MCF 10A (cell line): ENCODE measurements around the genes PRDM1 and ATG5.

DNA sequence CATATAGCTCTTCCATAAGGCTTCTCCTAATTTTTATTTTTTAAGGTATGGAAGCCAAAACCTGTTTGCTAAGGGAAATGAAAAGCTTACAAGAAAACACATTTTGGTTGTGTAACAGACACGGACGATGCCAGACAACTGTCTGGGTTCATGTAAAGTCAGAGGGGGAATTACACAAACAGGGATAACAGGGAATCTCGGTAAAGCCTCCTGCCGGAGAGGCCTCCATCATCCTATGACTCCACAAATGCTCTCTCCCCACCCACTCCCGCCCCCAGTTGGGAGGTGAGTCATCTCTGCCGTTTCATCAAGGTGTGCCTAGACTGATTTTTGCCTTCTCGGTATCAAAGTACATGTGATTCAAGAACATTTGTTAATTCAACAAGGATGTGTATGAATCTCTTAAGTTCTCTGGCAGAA lies 305.0 kb upstream of the PRDM1 start:
- PRO-cap = bidirectional peak, plus-strand start at position 333 of the sequence, minus-strand start at position 237 of the sequence
- RRBS = no CpG with 5 or more reads among the region's 7 CpGs

DNA sequence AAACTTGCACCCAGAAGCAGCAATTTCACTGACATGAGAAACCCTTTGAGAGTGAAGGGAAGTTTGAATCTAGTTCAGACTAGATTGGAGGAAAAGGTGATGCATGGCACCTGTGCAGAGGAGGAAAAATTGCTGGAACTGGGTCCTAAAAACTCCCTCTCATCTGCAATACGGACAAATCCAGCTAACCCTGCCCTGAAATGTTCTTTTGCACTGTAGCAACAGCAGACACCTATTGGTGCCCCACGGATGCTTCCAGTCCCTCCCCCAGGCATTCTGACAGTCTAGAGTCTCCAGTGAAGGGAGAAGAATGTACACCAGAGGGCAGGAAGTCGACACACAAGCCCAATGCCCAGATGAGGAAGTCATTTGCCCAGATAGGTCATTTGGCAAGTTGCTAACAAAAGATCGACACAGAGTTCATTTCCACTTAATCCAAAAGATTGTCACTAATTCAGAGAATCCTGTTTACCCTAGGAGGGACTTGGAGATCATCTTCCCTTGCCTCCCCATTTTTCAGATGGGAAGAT lies 293.1 kb upstream of the PRDM1 start:
- PRO-cap = no peak
- RRBS = no CpG with 5 or more reads among the region's 4 CpGs

DNA sequence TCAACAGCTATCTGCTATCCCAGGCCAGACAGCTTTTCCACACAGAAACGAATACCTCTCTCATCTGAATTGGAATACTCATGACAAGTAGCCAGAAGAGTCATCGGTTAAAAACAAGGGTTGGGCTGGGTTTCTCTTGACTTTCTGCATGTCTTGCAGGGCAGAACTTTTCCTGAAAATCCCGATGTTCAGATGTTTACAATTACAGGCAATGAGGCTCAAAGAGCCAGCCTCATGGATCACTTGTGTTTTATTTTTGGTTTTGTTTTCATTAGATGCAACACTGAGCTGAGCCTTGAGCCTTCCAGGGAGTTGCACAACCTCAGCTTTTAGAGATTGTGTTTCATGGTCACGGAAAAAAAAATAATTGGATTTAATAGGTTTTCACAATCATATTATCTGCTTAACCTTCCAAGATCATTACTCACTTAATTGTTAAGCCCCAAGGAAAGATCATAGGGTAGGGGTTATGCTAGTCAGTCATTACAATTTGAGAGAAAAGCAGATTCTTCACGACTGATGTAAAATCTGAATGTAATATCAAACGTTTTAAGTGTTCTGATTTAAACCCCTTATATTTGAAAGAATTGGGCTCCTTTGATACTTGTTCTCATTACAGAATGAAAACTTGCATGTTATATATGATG lies 288.1 kb upstream of the PRDM1 start:
- PRO-cap = no peak
- RRBS = no CpG with 5 or more reads among the region's 6 CpGs

- PRO-cap = no peak
- RRBS = no CpG with 5 or more reads among the region's 4 CpGs
Measured at GRCh38 chr6:105869873-105870324, 216.2 kb upstream of the PRDM1 start.

DNA sequence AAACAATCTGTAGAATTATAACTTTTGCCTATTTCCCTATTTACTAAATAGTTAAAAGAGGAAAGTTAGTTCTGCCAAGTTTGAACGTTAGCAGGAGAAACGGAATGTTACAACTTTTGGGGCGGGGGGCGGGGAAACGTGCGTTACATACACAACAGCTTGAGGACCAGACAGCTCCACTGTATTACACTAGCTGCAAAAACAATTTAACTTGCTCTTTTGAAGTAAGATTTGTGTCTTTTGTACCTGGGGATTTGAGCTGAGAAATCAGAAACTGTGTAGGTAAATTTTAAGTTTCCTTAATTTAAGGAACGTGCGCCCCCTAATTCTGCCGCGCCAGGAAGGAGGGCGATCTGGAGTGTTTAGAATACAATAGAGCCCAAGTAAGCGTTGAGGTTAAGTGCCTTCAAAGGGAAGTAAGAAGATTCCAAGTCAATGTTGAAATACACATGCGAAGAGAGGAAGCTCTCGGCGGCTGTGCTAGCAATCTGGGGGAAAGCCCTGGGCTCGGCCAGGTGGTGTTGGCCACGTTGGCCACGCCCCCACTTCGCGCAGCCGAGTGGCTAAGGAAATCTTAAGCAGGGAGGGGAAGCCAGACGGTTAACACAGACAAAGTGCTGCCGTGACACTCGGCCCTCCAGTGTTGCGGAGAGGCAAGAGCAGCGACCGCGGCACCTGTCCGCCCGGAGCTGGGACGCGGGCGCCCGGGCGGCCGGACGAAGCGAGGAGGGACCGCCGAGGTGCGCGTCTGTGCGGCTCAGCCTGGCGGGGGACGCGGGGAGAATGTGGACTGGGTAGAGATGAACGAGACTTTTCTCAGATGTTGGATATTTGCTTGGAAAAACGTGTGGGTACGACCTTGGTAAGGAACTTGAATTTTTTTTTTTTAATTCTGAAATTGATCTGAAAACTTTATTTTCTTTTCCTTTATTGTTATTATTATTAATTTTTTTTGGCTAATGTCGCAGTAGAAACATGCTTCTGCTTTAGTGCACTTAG lies at the start of gene PRDM1:
Gene PRDM1 (plus strand): TSS at position 603 of the 999 bp plus-strand sequence.
- PRO-cap = bidirectional peak, plus-strand start at position 640 of the sequence, minus-strand start at position 490 of the sequence; bidirectional peak, plus-strand start at position 819 of the sequence, minus-strand start at position 785 of the sequence
- RRBS = no CpG with 5 or more reads among the region's 50 CpGs

DNA sequence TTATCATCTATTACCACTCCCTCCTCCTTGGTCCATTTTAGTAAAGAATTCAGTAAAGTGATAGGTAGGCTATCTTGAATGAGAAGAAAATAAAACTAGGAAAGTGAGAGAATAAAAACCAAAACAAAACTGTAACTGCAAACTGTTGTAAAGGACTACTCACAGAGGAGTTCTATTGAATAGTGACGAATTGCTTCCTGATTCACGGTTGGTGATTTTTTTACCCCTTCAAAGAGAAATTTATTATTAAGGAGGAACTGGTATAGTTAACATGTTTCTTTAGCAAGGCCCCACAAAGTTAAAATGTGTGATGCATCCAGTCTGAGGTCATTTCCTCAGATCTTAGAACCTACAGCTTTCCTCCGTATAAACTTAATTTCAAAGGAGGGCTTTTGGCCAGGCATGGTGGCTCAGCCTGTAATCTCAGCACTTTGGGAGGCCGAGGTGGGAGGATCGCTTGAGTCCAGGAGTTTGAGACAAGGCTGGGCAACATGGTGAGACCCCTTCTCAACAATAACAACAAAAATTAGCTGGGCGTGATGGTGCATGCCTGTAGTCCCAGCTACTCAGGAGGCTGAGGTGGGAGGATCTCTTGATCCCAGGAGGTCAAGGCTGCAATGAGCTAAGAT lies 8.2 kb downstream of the PRDM1 start:
- PRO-cap = no peak
- RRBS = no CpG with 5 or more reads among the region's 6 CpGs

DNA sequence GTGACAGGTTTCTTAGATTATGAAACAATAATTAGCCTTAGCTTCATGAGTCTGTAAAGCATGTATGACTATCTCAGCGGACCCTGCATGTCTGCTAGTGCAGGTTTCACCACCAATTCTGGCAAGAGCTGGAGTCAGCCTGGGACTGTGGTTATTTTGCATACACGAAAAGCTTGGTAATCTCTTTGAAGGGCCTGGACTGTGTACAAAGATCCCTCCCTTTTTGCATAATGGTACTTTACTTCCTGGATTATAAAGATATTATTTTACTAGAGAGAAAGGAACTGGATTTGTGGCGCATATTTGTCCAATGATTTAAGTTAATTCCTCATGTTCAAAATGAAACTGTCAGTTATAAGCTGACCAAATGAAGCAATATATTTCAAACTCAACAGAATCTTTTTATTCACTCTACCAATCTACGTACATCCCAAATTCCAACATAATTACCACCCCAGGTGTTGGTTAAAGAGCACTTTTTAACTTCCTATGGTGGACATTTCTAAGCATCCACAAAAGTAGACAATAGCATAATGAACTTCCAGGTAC lies 43.5 kb downstream of the PRDM1 start:
- PRO-cap = no peak
- RRBS = no CpG with 5 or more reads among the region's 4 CpGs

DNA sequence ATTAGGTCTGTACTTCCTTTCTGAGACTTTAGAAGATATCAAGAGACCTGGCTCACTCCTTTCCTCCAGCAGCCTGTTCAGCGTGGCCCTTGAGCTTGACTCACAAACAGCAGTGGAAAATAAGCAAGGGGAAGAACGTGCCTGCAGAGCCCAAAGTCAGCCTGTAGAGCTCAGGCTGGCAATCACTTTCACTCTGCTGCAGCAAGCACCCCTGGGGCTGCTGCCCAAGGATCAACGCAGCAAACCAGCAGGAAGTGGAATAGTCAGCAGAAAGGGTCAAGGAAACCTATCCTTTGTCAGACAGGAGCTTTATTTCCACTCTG lies 77.3 kb downstream of the PRDM1 start:
- PRO-cap = no peak
- RRBS = no CpG with 5 or more reads among the region's 3 CpGs

- PRO-cap = bidirectional peak, plus-strand start at chr6:106325485, minus-strand start at chr6:106325433; bidirectional peak, plus-strand start at chr6:106325889, minus-strand start at chr6:106325747
- RRBS = under 1% methylated on average over 22 of the region's 61 CpGs
Measured at GRCh38 chr6:106325236-106326152, at the start of gene ATG5. TSS of gene ATG5 (minus strand) at chr6:106325760.

DNA sequence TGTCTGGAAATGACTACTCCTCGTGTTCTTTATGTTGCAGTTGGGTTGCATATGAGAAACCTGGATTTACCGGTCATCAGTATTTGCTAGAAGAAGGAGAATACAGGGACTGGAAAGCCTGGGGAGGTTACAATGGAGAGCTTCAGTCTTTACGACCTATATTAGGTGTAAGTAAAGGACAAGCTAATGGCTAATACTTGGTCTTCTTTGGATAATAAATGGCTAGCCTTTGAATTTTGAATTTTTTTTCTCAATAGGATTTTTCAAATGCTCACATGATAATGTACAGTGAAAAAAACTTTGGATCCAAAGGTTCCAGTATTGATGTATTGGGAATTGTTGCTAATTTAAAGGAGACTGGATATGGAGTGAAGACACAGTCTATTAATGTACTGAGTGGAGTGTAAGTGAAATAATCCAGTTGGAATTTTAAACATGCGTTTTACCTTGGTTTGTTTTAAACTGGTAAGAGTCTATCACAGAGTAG lies 84.7 kb downstream of the RTN4IP1 start:
- PRO-cap = no peak
- RRBS = no CpG with 5 or more reads among the region's 4 CpGs

DNA sequence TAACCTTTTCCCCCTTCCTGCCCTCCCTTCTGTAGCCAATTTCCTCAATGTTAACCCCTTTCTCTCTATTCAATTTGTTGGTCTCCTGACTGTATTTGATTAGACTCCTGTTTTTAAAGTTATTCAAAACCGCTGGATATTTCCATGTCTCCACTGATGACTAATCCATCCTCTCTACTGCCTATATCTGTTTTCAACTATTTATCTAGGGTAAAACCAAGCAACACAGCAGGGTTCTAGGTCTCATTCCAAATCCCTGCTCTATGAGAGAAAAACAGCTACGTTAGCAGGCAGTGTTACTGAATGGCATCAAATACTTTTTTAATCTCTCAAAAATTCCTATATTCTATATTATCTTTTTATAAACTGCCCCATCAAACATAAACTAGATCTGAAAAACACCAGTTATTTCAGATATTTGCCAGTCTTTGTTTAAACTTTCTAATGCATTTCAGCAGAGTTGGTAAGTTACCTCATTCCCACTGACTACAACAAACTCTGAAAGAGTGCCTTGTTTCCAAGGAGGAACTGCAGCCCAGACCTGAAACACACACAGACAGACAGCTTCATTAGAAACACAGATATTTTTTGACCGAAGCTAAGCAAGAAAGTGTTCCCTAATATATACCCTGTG lies 8.2 kb downstream of the RTN4IP1 start:
- PRO-cap = no peak
- RRBS = no CpG with 5 or more reads among the region's 3 CpGs

- PRO-cap = no peak
- RRBS = no CpG with 5 or more reads among the region's 2 CpGs
Measured at GRCh38 chr6:106764394-106765122, 135.2 kb downstream of the QRSL1 start.

DNA sequence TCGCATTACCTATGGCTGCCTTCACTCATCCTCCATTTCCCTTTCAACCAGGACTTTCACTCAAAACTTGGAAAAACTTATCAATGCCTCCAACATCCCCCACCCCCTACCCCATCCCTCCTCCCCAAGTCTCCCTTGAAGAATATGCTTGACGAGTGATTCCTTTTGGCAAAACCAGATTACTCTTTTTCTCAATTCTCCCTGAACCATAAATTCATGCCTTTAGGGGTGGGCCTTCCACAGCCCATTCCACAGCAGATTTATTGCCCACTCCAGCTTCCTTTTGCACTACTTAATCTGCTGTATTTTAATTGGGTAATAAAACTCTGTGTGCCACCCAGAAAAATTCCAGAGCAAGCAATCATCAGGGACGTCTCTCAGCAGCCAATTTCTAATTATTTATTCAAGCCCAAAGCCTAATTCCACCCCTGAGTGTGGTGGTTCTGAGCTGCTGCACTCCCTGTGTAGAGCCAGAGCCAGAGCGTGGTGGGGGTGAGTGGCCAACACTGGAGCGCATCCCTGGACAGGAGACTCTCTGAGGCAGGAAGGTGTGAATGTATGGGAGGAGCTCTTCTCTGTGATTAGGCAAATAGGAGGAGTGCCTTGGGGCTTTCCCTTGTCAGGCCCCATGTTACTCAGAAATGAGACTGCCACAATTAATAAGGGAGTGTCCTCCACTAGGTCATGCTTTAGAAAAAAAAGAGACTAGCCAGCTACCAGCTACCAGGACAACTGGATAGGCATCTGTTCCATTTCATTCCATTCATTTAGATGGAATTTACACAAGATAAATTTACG lies 66.2 kb downstream of the CD24 start:
- PRO-cap = no peak
- RRBS = no CpG with 5 or more reads among the region's 6 CpGs

GRCh38 chr6:106973617-106974343 lies 749 bp downstream of the CD24 start:
- PRO-cap = bidirectional peak, plus-strand start at chr6:106973781, minus-strand start at chr6:106973776
- RRBS = no CpG with 5 or more reads among the region's 55 CpGs

DNA sequence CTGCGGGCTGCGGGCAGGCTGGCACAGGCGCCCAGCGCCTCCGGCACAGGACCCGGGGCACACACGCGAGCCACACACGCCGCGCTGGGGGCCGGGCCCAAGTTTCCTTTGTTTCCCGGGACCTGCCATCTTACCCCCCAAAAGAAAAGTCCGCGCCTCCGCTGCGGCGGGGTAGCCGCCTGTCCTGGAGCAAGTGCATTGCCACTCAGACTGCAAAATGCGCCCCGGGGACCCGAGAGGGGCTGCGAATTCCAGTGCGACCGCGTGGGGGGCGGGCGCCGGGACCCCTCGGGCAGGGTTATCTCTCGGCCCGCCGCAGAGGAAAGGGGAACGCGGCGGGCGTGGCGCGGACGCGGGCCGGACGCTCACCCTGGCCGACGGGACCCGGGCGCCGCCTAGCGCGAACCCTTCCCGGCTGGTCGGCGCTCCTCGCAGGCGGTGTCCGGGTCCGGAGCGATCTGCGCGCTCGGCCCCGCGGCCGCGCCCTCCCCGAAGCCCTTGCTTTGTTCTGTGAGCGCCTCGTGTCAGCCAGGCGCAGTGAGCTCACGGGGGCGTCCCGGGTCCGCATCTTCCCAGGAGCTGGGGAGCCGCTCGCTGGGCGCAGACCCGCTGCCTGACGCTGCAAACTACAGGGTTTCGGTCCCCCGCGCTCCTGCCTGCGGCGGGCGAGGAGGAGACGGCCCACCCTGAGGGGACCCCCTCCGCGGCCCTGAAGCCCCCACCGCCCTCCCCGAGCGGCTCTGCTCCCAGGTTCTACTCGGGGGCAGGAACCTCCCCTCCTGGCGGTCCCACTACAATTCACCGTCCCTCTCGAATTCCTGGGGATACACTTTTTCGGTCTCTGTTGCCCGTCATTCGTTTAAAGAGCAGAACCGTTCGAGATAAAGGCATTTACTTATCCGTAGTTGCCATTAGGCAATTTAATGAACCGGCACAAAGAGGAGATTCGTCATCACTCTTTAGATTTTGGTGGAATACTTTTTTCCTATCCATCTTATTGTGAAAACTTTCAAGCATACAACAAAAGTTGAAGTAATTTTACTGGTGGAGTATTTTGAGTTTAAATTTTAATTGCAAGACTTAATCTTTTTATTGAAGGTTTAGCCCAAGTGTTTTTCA lies 830 bp upstream of the CD24 start:
- PRO-cap = bidirectional peak, plus-strand start at position 537 of the sequence, minus-strand start at position 372 of the sequence
- RRBS = no CpG with 5 or more reads among the region's 102 CpGs

- PRO-cap = no peak
- RRBS = no CpG with 5 or more reads among the region's 4 CpGs
Measured at GRCh38 chr6:106976394-106976755, 1.8 kb upstream of the CD24 start.

DNA sequence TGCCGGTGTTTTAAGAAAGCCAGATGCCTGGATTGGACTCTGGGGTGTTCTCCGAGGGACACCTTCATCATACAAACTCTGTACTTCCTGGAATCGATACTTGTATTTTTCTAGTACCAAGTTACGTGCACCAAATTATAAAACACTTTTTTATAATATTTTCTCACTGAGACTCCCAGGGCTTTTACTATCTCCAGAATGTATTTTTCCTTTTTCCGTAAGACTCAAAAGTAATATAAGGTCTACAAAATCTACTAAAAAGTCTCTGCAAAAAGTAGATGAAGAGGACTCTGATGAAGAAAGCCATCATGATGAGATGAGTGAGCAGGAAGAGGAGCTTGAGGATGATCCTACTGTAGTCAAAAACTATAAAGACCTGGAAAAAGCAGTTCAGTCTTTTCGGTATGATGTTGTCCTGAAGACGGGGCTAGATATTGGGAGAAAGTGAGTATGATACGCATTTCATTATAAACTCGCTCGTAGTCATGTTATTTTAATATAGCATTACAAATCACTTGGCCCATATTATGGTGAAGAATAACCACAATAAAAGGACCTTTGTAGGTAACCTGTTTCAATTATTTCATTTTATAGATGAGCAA lies 11.9 kb downstream of the MTRES1 start:
- PRO-cap = no peak
- RRBS = no CpG with 5 or more reads among the region's 10 CpGs

- PRO-cap = no peak
- RRBS = no CpG with 5 or more reads among the region's 22 CpGs
Measured at GRCh38 chr6:107116301-107117099, 1.2 kb upstream of the BEND3 start.

GRCh38 chr6:107328994-107329580 lies 130.3 kb downstream of the PDSS2 start:
- PRO-cap = no peak
- RRBS = no CpG with 5 or more reads among the region's 5 CpGs

DNA sequence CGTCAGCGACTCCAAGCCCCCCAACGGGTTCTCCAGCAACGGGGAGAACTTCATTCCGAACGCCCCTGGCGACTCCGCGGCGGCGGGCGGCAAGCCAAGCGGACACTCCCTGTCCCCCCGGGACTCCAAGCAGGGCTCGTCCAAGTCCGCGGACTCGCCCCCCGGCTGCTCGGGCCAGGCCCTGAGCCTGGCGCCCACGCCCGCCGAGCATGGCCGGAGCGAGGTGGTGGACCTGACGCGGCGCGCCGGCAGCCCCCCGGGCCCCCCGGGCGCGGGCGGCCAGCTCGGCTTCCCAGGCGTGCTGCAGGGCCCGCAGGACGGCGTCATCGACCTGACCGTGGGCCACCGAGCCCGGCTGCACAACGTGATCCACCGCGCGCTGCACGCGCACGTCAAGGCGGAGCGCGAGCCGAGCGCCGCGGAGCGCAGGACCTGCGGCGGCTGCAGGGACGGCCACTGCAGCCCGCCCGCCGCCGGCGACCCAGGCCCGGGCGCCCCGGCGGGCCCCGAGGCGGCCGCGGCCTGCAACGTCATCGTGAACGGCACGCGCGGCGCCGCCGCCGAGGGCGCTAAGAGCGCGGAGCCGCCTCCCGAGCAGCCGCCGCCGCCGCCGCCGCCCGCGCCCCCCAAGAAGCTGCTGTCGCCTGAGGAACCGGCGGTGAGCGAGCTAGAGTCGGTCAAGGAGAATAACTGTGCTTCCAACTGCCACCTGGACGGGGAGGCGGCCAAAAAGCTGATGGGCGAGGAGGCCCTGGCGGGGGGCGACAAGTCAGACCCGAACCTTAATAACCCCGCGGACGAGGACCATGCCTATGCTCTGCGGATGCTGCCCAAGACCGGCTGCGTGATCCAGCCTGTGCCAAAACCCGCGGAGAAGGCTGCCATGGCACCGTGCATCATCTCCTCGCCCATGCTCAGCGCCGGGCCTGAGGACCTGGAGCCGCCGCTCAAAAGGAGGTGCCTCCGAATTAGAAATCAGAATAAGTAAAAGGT lies 144.9 kb downstream of the SOBP start:
- PRO-cap = no peak
- RRBS = 89% methylated on average over 40 of the region's 125 CpGs